ENCODE results near the gene DHRSX.

DNA sequence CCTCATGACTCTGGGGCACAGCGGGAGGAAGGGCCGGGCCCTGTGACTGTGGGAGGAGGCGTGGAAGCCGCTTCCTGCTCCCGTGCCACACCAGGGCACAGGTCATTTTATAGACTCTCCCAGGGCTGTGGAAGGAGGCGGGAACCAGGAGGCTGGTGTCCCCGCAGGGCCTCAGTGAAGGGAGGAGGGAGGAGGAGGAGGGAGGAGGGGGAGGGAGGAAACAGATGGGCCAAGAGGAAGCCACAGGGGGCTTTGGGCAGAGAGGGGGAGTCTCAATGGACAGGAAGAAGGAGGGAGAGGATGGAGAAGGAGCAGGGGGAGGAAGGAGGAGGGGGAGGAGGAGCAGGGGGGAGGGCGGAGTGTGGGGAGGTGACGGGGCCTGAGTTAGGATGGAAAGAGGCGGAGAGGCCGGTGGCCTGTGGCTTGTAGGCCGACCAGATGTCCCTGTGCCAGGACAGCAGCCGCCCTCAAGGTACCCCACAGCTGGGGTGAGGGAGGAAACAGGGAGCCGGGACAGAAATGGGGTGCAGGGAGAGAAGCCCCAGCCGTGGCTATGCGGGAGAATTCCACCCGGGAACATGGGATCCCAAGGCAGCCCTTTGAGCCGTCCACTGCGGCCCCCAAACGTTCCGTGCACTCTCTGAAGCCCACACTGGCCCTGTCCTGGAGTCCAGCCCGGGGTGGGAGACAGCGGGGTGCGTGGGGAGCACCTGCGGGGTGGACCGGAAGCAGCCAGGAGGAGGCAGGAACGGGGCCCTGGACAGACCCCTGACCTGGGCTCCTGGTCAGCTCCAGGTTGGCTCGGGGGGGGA is 6.1 kb upstream of the PLCXD1 start:
- RRBS, result 46% methylated on average over 10 of the region's 28 CpGs

GRCh38 chrX:276030-276505 is 5.1 kb upstream of the PLCXD1 start:
- RRBS, result 5% methylated on average over 6 of the region's 30 CpGs

GRCh38 chrX:623515-624375 is 6.8 kb upstream of the SHOX start:
- RRBS, result 3% methylated on average over 8 of the region's 58 CpGs

DNA sequence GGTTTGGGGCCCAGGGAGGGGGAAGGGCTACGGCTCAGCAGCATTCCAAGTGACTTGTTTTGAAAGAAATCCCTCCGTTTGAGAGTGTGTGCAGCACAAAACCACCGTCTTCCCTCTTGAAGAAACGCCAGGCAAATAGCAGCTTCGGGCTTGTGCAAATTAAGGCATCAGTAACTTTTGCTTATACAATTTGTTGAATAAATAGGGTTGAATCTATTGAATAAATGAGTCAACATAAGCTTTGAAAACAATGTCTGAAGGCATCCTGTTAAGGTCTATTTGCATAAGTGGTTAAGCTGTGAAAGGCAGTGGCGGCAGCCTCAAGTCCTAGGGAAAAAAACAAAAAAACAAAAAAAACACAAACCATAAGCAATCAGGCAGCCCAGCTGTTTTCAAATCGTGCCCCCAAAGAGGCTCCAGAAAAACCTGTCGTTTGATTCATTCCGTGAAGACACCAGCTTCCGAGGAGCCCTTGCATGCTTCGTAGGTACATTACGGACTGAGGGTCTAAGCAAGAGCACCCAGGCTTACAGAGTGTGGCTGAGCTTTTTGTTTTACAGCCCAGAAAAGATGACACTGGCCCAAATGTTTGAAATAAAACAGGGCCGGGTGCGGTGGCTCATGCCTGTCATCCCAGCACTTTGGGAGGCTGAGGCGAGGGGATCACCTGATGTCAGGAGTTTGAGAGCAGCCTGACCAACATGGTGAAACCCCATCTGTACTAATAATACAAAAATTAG is 103.7 kb downstream of the CRLF2 start:
- RRBS, result no CpG with 5 or more reads among the region's 15 CpGs

GRCh38 chrX:1212368-1212500 is 215 bp downstream of the CRLF2 start:
- RRBS, result no CpG with 5 or more reads among the region's 1 CpG

DNA sequence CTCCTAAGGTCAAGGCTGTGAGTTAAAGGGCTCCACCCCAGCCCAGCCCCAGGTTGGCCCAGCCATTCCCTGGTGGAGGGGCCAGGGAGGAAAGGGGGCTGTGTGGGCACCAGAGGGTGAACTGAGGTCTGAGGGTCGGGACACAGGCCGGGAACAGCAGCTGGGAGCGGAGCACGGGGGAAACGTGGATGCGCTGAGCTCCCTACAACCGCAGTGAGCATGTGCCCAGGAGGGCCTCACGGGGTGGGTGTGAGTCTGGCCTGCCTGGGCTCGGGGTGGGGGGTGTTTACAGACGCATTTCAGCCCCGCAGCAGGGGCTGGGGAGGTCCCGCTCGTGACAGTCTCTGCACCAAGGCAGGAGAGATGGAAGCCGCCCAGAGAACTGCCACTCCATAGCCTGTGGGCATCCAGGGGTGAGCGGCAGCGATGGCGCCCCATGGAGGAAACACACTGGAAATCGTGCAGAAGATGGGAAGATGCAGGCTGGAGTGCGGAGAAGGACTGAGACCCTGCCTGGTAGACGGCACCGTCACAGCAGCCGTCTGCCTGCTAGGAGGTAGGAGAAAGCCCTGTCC is 9.8 kb upstream of the SLC25A6 start:
- RRBS, result no CpG with 5 or more reads among the region's 22 CpGs

DNA sequence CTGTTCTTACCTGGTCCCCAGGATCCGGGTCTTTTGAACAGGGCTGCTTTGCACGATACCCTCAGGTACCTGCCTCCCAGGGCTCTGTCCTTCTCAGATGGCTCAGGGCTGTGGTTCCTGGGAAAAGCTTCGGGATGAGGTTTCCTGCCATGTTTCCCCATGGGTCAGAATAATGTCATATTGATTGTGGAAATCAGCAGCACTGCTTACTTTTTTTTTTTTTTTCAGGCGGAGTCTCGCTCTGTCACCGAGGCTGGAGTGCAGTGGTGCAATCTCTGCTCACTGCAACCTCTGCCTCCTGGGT is 271.9 kb downstream of the ASMT start:
- RRBS, result no CpG with 5 or more reads among the region's 6 CpGs

GRCh38 chrX:2488751-2489339 is 11.9 kb downstream of the DHRSX start:
- RRBS, result 98% methylated on average over 7 of the region's 47 CpGs

DNA sequence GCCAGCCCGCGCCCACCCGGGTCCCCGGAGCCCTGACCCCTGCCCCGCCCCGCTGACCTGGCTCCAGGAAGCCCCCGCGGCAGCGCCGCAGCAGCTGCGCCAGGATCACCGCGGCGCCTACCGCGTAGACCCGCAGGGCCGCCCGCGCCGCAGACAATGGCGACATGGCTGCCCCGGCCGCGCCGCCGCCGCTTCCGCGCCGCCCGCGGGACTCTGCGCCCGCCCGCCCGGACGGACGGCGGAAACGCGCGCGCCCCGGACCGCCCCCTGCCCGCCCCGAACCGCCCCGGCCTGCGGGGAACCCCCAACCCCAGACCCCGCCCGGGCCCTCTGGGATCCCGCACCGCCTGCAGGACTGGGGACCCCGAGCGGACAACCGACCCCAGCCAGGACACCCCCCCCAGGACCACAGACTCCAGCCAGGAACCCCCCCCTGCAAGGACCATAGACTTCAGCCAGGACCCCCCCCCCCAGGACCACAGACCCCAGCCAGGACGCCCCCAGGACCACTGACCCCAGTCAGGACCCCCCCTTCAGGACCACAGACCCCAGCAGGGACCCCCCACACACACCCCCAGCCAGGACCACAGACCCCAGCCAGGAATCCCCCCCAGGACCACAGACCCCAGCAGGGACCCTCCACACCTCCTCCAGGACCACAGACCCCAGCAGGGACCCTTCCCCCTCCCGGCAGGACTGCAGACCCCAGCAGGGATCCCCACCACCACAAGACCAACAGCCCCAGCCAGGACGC is at the start of gene DHRSX:
TSS of gene DHRSX (minus strand) at position 217 of the 754 bp plus-strand sequence.
- RRBS, result 1% methylated on average over 18 of the region's 61 CpGs

- RRBS, result no CpG with 5 or more reads among the region's 2 CpGs
These were observed 61.2 kb upstream of the CD99 start for GRCh38 chrX:2629943-2630333.

GRCh38 chrX:2650608-2651047 is 40.5 kb upstream of the CD99 start:
- RRBS, result no CpG with 5 or more reads among the region's 1 CpG

- RRBS, result no CpG with 5 or more reads among the region's 9 CpGs
These were observed 40.1 kb upstream of the CD99 start for GRCh38 chrX:2651048-2651294.

DNA sequence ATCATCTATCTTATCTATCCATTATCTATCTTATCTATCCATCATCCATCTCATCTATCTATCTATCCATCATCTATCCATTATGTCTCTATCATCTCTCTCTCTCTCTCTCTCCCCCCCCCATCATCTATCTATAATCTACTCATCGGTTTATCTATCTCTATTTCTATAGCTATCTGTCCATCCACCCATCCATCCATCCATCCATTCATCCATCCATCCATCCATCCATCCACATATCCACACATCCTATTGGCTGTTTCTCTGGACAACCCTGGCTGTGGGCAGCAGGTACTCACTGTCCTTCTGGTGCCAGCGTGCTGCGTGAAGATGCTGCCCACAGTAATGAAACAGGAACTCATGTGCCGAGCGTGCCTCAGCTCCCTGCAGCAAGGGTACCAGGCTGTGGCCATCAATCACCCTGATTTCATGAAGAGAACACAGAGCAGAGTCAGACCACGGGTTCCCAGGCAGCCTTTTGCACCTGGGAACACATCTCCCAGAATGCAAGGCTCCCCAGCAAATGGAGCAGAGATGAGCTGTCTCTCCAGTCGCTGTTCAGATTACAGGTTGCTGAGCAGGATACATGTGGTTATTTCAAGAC is 20.6 kb downstream of the ARSD start:
- RRBS, result no CpG with 5 or more reads among the region's 7 CpGs

GRCh38 chrX:2928543-2929178 is 478 bp downstream of the ARSD start:
- RRBS, result 2% methylated on average over 15 of the region's 55 CpGs

DNA sequence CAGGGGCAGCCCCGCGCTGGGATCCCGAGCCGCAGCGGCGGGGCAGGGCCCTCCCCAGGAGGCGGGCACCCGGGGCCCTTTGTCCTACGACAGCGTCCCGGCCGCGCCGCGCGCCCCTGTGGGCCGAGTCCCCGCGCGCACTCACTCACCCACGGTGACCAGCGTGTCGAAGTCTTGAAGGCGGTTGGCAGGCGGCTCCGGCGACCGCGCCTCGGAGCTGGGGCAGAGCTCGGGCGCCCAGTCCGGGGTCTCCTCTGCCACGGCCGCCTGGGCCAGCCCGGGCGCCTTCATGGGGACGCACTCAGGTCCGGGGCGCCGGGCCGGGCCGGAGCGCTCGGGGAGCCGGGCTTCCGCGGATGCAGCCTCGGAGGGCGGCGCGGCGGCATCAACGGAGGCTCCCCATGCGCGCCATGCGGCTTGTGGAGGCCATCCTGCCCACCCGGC is 129.8 kb upstream of the PRKX start:
- RRBS, result no CpG with 5 or more reads among the region's 58 CpGs

- RRBS, result no CpG with 5 or more reads among the region's 17 CpGs
These were observed 3.2 kb downstream of the NLGN4X start for GRCh38 chrX:6225379-6225899.

DNA sequence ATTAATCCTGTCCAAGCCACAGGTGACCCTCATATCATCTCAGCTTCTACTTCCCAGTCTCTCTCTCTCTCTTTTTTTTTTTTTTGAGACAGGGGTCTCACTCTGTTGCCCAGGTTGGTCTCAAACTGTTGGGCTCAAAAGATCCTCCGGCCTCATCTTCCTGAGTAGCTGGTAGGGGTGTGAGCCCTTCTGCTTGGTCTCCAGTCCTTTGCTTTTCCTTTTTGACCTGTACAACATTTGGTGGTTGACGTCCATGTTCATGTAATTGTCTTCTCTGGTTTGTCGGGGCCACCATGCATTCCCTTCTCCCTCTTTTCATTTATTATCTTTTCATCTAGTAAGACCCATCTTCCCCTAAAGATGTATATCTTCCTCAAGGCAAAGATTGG is 105.7 kb upstream of the STS start:
- RRBS, result no CpG with 5 or more reads among the region's 3 CpGs

- RRBS, result no CpG with 5 or more reads among the region's 4 CpGs
These were observed 11.8 kb upstream of the PUDP start for GRCh38 chrX:7159858-7160061.

GRCh38 chrX:7925843-7926201 is 1.4 kb downstream of the PNPLA4 start:
- RRBS, result no CpG with 5 or more reads among the region's 5 CpGs

DNA sequence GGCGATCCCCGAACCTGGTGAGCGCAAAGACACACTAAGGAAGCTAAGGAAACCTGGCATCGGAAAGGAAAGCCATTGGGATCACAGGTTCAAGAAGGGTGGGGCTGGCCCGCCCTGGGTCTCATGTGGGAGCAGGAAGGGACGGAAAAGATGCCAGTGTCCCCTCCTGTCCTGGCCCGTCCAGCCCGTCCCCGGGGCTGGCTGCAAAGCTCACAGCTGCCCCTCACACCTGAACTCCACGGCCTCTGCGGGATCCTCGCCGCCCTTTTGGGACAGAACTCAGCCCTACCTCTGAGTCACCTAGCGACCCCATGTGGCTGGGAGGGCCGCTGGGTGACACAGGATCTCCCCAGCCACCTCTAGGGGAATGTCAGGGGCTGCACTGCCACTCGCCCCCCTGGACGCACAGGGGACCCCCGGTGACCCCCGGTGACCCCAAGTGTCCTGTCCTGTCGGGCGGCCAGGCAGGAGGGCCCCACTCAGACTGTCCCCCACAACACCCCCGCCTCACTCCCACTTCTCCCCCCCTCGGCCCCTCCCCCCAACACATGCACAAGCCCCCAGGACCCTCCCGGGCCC is 776 bp downstream of the FAM9B start:
- RRBS, result no CpG with 5 or more reads among the region's 24 CpGs

Data from AG08470 (cell line).